Neutrophil (primary cell): ENCODE results near the gene L2HGDH.

GRCh38 chr14:40737086-40737347 lies 869.7 kb upstream of the LRFN5 start:
- PRO-cap = no peak

- PRO-cap = no peak
These were observed 1136.5 kb downstream of the FSCB start for GRCh38 chr14:43370424-43371111.

DNA sequence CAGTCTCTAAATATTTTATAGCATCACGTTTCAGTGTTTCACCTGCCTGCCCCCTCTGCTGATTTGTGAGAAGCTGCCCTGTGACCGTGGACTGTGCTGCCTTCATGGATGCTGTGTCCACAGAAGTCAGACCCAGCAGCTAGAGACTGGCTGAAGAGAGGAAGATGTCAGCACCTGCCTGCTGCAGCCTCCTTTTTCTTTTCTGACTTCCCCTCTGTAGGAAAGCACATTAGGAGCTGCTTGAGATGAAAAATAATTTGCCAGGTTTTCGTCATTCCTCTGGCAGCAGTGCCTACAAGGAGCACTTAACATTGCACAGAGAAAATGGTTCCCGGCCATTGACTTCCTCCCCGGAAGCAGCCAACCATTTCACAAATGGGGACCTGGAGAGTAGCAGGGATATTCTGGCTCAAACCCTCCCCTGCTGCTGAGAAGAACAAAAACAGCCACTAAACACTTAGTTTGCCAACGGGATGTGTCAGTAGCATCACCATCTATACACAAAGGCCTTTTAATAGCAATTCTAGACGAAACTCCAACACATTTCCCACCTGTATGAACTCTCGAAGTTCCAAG lies 184.6 kb upstream of the C14orf28 start:
- PRO-cap = no peak

DNA sequence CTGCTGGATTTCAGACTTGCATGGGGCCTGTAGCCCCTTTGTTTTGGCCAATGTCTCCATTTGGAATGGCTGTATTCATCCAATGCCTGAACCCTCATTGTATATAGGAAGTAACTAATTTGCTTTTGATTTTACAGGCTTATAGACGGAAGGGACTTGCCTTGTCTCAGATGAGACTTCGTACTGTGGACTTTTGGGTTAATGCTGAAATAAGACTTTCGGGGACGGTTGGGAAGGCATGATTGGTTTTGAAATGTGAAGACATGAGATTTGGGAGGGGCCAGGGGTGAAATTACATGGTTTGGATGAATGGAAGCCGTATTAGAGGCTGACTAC lies 174.3 kb upstream of the C14orf28 start:
- PRO-cap = no peak

- PRO-cap = no peak
These were observed 814.4 kb downstream of the RPS29 start for GRCh38 chr14:48771752-48772294.

GRCh38 chr14:49585268-49585715 lies 888 bp downstream of the RPS29 start:
- PRO-cap = no peak

DNA sequence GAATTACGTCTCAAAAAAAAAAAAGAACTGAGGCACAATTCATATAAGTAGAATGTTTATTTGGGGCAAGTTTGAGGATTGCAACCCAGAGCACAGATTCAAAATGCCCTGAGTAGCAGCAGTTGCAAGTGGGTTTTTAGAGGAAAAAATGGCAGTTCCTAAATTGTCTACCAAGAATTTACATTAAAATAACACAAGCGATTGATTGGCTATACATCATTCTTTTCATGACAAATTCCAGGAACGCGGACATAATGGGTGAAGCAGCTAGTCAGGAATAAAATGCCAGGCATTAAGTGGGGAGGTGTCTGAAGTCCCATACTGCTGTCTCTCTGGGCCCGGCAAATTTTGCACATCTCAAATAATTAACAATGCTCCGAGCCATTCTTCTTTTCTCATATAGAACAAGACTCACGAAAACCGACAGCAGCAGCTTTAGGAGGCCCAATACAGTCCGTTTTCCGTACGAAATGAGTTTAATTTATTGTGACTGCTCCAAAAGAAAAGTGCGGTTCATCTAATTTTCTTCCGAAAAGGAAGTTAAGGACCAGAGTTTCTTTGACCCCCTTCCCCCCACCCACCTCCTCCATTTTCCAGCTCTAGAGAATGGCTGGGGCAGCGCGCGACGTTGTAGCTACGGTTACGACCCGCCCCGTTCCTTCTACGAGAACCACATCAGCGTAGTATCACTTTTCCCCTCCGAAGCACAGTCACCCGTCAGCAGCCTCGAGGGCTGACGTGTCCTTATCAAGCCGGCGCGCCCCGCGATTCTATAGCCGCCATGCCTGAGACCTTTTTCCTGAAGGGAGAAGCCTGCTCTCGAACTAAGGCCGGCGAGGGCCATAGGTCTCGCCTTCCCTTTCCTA lies 574 bp downstream of the RPL36AL start:
- PRO-cap = no peak

DNA sequence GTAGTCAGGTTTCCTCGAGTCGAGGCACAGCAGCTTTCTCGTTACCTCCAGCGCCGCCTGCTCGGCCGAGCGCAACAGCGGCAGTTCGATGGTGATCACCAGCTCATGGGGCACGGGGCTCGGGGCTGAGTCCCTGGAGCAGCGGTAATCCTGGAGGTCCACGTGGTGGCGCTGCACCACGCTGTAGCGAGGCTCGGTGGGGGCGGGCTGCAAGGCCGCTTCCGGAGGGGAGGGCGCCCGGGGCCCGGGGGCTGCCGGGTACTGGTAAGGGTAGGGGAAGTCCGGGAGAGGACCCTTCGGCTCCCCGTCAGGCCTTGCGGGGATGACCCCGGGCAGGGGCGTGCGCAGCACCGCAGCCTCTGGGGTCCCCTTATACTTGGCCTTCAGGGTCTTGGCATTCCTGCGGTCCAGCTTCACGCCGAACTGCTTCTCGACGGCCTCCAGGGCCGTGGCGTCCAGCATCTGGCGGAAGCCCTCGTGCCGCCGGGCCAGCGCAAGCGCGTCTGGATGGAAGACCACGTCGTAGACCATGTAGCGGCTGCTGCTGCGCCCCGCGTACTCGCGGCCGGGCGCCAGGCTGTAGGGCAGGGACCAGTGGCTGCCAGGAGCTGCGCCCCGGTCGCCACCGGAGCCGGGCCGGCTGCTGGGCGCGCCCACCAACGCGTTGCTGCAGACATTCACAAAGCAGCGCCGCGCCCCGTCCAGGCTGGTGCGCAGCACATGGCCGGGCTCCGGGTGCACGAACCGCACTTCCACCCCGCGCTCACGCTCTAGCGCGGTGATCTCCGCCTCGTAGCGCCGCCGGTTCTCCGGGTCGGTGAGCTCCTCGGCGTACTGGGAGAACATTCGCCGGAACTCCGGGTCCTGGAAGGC lies 606 bp downstream of the DNAAF2 start:
- PRO-cap = no peak

DNA sequence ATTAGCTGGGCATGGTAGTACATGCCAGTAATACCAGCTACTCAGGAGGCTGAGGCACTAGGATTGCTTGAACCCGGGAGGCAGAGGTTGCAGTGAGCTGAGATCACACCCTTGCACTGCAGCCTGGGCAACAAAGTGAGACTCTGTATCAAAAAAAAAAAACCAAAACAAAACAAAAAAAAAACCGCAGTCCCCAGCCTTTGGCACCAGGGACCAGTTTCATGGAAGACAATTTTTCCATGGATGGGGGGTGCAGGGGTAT lies 8.7 kb downstream of the NEMF start:
- PRO-cap = no peak

- PRO-cap = no peak
These were observed 59.1 kb downstream of the ARF6 start for GRCh38 chr14:49951910-49952412.

GRCh38 chr14:49999063-49999782 lies 106.3 kb downstream of the ARF6 start:
- PRO-cap = no peak

DNA sequence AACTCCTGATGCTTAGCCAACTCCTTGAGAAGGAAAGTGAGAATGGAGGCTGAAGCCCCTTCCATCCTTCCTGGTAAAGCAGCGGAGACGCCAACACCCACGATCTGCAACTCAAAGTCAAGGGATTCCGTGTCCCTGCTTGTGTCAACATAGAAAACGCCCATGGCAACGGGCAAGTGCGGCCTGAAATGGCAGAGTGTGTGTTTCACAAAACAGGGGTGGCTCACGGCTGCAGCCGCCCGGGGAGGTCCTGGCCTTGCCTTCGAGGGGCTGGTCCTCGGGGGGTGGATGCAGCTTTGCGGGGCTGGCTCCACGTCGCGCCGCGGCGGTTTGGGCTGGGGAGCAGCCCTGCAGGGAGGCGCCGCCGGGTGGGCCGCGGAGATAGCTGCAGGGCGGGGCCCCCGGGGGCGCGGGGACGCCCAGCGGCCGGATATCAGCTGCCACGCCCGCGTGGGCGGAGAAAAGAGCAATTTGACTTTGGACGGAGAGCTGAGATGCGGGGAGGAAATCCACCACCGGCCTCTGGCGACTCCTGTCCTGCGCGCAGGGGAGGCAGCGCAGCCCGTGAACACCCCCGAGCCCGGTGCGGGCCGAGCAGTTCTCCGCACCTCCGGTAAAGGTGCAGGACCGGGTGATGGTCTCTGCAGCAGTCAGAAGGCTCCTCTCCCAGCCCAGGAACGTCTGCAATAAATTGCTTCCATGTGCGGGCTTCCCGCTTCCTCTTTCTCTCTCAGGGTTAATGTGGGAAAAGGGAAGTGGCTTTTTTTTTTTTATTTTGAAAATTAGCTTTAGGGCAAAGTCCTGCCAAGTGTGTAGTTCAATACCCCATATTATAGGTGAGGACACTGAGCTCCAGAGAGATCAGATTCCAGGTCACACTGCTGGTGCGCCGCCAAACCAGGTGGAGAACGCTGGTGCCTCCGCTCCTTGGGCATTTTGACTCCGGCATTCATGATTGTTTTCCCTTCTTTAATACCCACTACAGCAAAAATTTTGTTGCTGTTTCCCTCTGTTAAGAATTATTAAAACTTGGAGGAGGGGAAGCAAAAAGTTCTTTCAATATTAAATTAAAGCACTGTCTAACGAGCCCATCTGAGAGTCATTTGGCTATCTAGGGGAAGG lies 110.6 kb downstream of the ARF6 start:
- PRO-cap = bidirectional peak, plus-strand start at position 469 of the sequence, minus-strand start at position 328 of the sequence

- PRO-cap = no peak
These were observed 109.1 kb downstream of the VCPKMT start for GRCh38 chr14:50006976-50007998.

DNA sequence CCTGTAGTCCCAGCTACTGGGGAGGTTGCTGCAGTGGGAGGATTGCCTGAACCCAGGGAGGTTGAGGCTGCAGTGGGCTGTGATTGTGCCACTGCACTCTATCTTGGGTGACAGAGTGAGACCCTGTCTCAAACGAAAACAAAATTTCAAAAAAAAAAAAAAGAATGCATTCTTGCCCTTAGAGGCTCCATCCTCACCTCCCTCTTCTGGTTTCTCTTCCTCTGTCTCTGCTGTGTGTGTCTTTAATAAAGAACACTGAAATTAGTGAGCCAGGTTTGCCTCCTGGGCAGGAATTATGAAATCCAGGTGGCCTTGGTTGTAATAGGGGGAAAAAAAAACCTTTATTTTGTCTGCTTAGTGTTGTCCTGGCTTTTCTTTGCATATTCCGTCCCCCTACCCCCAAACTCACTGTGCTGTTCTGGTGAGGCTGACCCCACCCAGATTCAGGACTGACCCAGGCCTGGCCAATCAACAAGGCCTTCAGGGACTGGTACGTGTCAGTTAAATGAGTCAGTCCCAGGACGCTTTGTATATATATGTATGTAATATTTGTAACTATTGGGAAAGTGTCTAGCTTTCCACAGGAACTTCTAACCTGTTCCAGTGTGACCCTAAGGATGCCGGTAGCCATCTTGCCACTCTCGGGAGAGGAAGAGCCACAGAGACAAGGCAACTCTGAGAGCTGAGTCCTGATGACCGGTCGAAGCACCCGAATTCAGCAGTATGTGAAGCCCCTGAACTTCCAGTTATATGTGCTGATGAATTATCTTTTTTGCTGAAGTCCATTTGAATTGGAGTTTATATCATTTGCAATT lies 107.5 kb downstream of the VCPKMT start:
- PRO-cap = no peak

- PRO-cap = no peak
These were observed 105.5 kb downstream of the VCPKMT start for GRCh38 chr14:50010809-50011245.

DNA sequence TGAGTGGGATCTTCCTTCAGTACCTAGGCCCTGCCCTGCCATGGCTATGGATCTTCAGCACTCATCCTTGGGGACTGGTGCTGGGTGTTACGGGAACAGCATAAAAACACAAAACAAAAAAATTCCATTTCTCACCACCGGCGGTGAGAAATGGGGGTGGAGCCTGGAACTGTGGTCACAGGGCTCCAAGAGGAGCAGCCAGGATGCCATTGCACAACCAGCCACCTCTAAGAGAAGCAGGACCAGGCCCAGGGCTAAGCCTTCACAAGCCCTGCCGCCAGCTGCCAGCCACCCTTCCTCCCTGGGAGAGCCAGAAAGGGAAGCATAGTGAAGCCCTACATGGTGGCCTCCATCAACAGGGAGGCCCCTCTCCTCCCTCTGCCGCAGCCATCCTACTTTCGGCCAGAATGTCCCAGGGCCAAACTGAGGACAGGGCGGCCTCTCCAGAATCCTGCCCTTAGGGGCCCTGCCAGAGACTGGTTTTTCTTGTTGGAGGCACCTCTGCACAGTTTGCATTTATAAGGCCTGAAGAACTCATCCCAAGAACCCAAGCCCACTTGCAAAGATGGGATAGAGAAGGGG lies 76.5 kb downstream of the VCPKMT start:
- PRO-cap = no peak

DNA sequence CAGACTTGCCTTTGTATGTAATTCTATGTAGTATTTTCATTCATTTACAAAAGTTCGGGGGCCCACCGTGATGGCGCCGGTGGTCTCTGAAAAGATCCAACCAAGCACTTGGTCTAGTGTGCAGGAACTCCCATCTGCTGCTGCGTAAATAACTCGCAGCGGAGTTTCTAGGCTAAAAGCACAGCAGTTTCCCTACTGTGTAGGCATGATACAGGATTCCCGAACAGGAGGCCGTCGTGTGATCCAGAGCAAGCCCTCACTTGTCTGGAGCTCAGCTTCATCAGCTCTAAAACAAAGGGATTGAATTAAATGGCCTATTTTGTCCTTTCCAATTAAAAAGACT lies 34.5 kb downstream of the VCPKMT start:
- PRO-cap = no peak

GRCh38 chr14:50082281-50082767 lies 34.0 kb downstream of the VCPKMT start:
- PRO-cap = no peak

- PRO-cap = no peak
These were observed 861 bp downstream of the VCPKMT start for GRCh38 chr14:50115436-50115986.

GRCh38 chr14:50311468-50312436 lies at the start of gene L2HGDH:
Gene L2HGDH (minus strand): TSS chr14:50312229.
- PRO-cap = bidirectional peak, plus-strand start at chr14:50312314, minus-strand start at chr14:50312181